Skeletal muscle tissue (tissue), 7 donors: ENCODE measurements around a stretch of chr18.

DNA sequence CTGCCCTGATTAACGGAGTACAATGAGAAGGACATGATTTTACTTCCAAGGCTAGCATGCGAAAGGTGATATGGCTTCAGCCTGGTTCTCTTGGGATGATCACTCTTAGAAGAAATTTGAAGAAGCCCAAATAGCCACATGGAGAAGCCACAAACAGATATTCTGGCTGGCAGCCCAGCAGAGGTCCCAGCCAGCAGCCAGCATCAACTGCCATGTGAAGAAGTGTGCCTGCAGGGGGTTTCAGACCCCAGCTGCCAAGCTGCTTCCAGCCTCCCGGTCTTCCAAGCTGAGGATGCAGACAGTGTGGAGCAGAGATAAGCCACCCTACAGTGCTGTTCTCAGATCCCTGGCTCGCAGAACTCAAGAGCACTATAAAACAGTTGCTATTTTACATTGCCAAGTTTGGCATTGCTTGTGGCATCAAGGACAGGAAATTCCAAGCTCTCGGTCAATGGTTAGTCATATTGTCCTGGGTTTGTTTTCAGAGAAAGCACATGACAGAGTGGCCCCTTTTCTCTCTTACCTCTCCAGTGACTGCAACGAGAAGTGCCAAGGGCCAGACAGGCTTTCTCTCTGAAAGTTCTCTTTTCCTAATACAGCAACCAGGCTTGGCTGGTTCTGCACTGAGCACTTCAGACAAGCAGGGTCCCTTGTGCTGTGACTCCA is 223.6 kb downstream of the ANKRD30B start:
- PRO-cap, 3 experiments = no peak in any of the 3 experiments
- RAMPAGE, long total RNA = no peak
- RRBS, 2 experiments = no CpG with 5 or more reads among the region's 6 CpGs

DNA sequence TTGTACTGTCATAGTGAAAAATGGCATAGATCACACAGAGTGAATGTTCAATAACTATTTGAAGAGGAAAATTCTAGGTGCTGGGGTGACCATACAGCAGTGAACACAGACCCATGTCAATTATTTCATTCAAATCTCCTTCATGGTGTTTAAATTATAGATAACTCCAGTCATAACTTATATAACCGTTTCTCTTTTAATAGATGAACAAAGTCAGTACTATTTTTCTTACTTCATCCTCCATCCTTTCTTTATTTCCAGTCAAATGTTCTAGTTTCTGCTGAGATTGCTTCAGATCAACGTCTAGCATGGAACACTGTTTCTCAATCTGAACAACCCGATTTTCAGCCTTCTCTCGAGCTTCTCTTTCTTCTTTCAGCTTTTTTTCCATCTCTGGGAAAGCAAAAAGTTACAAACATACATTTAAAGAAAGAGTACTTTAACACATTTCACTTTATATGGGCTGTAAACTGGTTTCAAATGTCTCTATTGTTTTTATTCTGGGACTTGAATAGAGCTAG is 124.8 kb downstream of the ROCK1 start:
- PRO-cap, 3 experiments = no peak in any of the 3 experiments
- RAMPAGE, long total RNA = no peak
- RRBS, 2 experiments = no CpG with 5 or more reads among the region's 4 CpGs

GRCh38 chr18:21042524-21043018 is 69.0 kb downstream of the ROCK1 start:
- PRO-cap, 3 experiments = no peak in any of the 3 experiments
- RAMPAGE, long total RNA = no peak
- RRBS, 2 experiments = no CpG with 5 or more reads among the region's 6 CpGs

- PRO-cap, 3 experiments = no peak in any of the 3 experiments
- RAMPAGE, long total RNA = no peak
- RRBS, 2 experiments = no CpG with 5 or more reads among the region's 11 CpGs
Observed at GRCh38 chr18:21628966-21629970, 17.2 kb downstream of the SNRPD1 start.

- PRO-cap, 3 experiments = no peak in any of the 3 experiments
- RAMPAGE, long total RNA = no peak
- RRBS, 2 experiments = no CpG with 5 or more reads among the region's 3 CpGs
Observed at GRCh38 chr18:21672763-21673321, 31.7 kb downstream of the ABHD3 start.

GRCh38 chr18:21828793-21829304 is 88.3 kb downstream of the MIB1 start:
- PRO-cap, 3 experiments = peak in 2 of 3 experiments; most common plus-strand start chr18:21828930 (in 1); most common minus-strand start chr18:21829036 (in 2)
- RAMPAGE, long total RNA = no peak
- RRBS, 2 experiments = no CpG with 5 or more reads among the region's 3 CpGs

GRCh38 chr18:21867567-21868666 is 127.3 kb downstream of the MIB1 start:
- PRO-cap, 3 experiments = no peak in any of the 3 experiments
- RAMPAGE, long total RNA = no peak
- RRBS, 2 experiments = no CpG with 5 or more reads among the region's 1 CpG

DNA sequence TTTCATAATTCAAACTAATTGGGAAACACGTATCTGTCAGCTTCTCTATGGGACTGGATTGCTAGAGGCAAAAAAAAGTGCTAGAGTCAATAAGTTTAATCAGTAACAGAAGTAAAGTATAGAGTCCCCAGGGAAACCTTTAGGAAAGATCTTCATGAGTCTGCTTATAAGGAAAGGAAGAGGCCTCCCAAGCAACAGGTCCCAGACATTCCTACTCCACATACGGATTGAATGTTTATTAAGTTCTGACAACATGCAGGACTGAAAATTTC is 171.6 kb upstream of the GATA6 start:
- PRO-cap, 3 experiments = no peak in any of the 3 experiments
- RAMPAGE, long total RNA = no peak
- RRBS, 2 experiments = no CpG with 5 or more reads among the region's 2 CpGs

DNA sequence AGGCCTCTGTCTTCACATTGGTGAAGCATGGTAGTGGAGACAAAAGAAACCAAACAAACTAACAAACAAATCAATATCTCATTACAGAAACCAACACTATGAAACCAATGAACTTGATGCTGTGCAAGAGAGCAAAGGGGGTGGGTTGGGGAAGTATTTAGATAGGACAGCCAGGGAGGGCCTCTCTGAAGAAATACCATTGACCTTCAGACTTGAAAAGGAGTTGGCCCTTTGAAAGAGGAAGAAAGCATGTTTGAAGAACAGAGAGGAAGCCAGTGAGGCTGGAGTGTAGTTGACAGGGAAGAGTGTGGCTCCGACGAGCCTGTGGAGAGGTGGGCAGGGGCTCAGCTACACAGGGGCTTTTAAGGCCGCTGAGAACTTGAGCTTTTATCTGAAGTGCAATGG is 151.0 kb upstream of the GATA6 start:
- PRO-cap, 3 experiments = no peak in any of the 3 experiments
- RAMPAGE, long total RNA = no peak
- RRBS, 2 experiments = no CpG with 5 or more reads among the region's 3 CpGs

GRCh38 chr18:22110415-22110930 is 58.9 kb upstream of the GATA6 start:
- PRO-cap, 3 experiments = no peak in any of the 3 experiments
- RAMPAGE, long total RNA = no peak
- RRBS, 2 experiments = no CpG with 5 or more reads among the region's 9 CpGs

DNA sequence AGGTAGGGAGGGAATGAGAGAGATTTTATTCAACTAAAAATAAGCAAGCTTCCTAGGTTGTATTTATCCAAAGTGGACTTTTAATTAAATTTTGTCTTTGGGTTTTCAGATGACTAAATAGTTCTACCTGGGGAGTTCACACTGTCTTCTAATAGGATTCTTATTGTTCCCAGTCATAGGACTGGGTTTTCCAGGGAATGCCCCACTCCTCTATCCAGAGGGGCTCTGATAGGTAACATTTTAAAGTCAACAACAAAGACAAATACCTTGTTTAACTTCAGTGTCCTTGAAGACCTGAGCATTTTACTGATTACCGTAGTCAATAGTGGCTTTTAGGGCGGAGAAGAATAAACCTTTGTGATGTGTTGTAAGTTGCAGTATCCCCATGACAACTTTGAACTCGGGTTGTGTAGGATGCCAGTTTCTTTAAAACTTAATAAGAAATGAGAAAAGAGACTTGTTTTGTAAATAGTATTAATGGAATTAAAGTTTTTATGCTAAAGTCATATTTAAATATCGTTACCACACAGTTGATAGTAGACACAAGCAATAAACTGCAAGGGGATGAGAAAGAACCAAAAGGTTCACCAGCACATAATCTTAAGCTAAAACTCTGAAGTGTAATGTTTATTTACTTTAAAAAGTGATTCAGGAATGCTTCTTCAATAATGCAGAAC is 6.0 kb downstream of the GATA6 start:
- PRO-cap, 3 experiments = no peak in any of the 3 experiments
- RAMPAGE, long total RNA = no peak
- RRBS, 2 experiments = no CpG with 5 or more reads among the region's 4 CpGs

DNA sequence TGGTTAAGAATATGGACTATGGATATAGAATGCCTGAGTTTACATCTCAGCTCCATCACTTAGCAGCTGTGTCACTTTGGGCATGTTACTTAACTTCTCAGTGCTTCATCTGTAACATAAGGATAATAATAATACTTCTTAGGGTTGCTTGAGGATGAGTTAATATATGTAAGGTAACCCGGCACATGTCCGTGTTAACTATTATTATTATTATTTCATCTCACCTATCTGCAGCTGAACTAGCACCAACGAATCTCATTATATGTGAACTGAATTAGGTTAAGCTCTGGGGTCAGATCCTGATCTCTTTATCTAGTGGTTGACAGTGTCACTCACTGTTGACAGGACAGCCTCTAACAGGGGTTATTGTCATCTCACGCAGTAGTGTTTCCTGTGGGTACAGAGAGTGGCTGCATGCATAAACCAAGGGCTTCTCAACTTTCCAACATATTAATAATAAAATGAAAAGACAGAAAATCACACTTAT is 73.0 kb downstream of the CTAGE1 start:
- PRO-cap, 3 experiments = no peak in any of the 3 experiments
- RAMPAGE, long total RNA = no peak
- RRBS, 2 experiments = no CpG with 5 or more reads among the region's 4 CpGs

- PRO-cap, 3 experiments = no peak in any of the 3 experiments
- RAMPAGE, long total RNA = no peak
- RRBS, 2 experiments = no CpG with 5 or more reads among the region's 7 CpGs
Observed at GRCh38 chr18:22536437-22536952, 118.8 kb upstream of the CTAGE1 start.

DNA sequence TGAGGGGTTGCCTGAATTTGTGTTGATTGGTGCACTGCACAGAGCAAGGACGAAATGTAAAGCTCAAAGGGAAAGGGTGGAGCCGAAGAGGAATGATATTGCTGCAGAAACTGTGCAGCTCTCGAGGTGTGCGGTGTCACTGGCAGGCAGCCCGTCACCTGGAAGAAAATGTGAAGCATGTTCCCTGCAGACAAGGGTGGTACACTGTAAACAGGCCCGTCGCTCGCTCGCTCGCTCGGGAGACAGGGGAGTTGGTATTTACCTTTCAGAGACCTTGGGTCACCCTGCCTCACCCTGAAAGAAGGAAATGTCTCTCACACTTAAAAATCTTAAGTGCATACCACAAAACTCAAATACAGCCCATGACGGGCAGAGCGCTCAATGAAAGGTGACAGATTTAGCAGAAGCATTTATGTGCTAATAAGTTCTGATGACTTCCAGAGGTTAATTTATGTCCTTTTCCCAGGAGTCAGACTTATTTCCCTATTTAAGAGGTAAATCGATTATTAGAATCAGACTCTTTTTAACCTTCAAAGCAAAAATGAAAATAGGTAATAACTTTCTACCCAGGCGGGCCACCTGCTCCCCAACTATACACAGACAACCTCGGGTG is 195.7 kb upstream of the CTAGE1 start:
- PRO-cap, 3 experiments = no peak in any of the 3 experiments
- RAMPAGE, long total RNA = no peak
- RRBS, 2 experiments = no CpG with 5 or more reads among the region's 16 CpGs

- PRO-cap, 3 experiments = no peak in any of the 3 experiments
- RAMPAGE, long total RNA = no peak
- RRBS, 2 experiments = no CpG with 5 or more reads among the region's 10 CpGs
Observed at GRCh38 chr18:22694829-22695542, 238.1 kb upstream of the RBBP8 start.

DNA sequence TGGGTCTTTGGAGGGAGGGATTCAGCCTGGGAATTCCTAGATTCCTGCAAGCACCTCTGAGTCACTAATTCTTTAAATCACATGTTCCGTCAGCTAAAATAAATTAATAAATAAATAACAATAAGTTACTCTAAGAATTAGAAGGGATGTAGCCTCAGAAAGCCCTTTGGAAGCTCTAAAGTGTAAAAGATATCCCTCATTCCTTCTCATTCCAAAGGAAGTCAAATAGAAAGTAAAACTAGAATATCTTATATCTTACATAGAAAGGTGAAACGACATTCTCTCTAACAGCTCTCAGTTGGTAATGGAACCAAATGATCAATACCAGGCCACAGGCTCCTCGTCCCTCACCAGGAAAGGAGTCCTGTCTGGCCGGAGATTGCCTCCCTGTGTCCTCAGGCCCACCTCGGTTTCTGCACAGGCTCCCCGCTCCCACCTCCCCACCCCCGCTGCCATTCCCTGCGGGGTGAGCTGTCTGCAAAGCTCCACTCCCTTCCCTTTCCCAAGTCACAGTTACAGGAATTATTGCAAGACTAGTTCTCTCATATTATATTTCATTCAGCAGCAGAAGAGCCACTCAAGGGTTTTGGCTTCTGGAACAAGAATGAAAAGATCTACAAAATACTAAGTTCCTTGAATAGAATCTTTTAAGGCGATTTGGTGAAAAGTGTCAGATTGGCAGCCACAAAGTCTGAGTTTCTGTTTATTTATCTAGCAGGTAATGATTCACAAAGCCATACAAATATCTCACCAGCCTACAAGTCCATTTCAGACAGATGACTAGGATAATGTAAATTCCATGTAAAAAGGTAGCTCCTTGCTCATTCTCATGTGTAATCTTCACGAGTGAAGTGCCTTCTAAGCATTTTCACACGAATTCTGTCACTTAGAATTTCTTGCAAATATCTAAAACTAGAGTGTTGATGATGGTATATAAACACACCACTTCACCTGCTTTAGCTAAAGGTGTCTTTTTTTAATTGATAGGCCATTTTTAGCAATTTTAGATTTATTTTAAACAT is 222.0 kb upstream of the RBBP8 start:
- PRO-cap, 3 experiments = no peak in any of the 3 experiments
- RAMPAGE, long total RNA = no peak
- RRBS, 2 experiments = no CpG with 5 or more reads among the region's 11 CpGs

GRCh38 chr18:23078926-23079350 is 56.3 kb upstream of the CABLES1 start:
- PRO-cap, 3 experiments = no peak in any of the 3 experiments
- RAMPAGE, long total RNA = no peak
- RRBS, 2 experiments = no CpG with 5 or more reads among the region's 6 CpGs

- PRO-cap, 3 experiments = no peak in any of the 3 experiments
- RAMPAGE, long total RNA = no peak
- RRBS, 2 experiments = no CpG with 5 or more reads among the region's 18 CpGs
Observed at GRCh38 chr18:23133803-23134755, 1.2 kb upstream of the CABLES1 start.

DNA sequence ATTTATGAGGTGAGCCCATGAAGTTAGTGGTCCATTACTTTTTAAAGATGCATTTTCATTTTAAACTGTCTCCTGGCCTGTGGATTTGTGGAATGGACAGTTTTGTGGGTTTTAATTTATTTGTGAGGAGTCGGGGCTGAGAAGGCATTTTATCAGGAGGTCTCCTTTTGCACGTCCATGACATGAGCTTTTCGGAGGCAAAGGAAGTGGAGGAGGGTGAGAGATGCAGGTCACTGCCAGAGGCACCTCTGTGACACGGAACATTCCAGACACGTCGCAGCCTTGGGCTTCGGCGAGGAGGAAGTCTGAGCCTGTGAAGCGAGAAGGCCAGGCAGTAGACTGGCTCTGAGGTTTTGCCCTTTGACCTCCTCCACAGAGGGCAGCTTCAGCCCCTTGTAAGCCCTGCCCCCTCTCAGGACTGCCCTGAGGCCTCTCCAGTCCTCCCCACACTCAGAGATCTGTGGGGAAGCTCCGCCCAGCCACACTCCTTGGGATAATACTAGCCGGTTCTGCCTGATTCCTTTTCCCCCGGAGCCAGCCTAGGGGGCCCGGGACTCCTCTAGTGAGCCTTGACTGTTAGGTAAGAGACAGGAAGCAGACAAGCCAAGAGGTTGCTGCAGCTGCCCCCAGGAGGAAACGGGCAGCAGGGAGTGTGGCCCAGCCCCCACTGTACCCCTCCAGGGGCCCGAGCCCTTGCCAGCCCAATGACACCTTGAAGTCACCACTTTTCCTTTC is 124.3 kb downstream of the CABLES1 start:
- PRO-cap, 3 experiments = no peak in any of the 3 experiments
- RAMPAGE, long total RNA = no peak
- RRBS, 2 experiments = no CpG with 5 or more reads among the region's 15 CpGs

DNA sequence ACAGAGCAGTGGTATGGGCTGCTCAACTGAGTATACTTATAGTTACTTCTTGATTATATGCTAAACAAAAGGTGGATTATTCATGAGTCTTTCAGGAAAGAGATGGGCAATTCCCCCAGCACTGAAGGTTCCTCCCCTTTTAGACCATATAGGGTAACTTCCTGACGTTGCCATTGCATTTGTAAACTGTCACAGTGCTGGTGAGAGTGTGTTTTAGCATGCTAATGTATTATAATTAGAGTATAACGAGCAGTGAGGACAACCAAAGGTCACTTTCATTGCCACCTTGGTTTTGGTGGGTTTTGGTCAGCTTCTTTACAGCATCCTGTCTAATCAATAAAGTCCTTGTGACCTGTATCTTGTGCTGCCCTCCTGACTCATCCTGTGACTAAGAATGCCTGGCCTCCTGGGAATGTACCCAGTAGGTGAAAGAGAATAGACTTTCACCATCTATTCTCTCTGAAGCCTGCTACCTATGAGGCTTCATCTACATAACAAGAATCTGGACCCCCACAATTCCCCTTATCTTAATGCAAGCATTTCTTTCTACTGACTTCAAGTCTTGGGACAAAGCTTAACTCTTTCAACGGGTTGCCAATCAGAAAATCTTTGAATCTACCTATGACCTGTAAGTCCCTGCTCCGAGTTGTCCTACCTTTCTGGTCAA is 148.7 kb downstream of the CABLES1 start:
- PRO-cap, 3 experiments = no peak in any of the 3 experiments
- RAMPAGE, long total RNA = no peak
- RRBS, 2 experiments = no CpG with 5 or more reads among the region's 4 CpGs